Hair follicle dermal papilla cell (primary cell): ENCODE measurements around a stretch of chr19.

GRCh38 chr19:3953948-3954706, 16.8 kb downstream of the DAPK3 start:
- CAGE, long polyA plus RNA: no peak

DNA sequence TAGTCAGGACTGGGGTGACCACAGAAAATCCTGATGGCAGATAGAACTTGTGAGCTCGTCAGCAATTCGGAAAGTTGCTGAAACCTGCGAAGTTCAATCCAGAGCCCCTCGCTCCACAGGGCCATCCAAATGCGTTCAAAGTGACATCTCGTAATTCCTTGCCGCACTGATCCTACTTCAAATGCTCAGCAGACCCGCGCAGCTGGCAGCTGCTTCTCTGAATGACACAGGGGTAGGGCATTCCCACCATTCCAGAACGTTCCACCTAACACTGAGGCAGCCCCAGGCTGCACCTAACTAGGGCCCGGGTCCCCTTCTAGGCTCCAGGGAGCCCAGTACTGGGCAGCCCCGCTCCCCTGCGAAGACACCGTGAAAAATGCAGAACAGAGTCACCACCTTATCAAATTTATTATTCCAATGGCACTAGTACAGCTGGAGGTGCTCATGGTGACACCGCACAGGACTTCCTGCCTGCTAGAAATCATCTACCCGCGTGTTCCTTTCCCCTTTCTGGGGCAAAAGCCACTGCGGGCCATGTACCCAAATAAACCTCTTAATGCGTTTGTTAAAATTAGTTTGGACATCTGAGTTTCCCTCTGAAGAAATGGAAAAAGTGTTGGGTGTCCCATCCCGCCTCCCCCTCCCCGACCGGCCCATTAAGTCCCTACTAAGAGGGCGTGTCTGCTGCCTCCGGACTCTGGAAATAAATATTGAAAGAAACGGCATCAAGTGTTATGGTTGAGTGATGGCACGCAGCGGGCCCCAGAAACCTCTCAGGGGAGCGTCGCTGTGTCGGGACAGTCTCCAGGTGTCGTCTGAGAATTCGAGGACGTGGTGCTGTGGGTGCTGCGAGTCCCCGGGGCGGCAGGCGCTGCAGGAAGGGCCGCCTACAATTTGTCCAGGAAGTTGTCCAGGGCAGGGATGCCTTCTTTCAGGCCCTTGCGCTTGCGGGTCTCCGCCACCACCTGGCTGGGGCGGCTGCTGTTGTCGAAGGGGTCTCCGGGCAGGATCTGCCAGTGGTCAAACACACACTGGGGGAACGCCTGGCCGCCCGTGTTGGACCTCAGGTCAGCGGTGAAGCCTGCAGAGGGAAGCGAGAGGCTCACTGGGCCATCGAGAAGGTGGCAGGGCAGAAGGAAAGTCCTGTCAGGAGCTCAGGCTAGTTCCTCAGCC, 5.2 kb upstream of the DAPK3 start:
- CAGE, long polyA plus RNA: no peak

DNA sequence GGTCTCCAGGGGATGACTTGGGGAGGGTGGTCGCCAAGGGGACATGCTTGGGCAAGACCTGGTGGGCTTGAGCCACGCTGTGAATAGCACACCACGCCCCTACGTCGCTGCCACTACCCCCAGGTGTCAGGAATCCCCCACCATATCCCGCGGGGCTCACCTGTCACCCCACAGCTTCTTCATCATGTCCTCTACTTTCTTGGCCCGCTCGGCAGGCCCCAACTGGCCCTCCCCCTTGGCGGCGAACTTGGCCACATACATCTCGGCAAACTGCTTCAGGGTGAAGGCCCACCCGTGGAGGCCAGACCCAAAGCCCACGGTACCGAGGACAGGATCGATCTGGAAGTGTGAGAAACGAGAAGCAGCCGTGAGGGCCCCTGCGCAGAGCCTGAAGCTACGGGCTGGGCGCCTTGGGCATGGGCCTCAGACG, 3.2 kb downstream of the EEF2 start:
- CAGE, long polyA plus RNA: no peak

DNA sequence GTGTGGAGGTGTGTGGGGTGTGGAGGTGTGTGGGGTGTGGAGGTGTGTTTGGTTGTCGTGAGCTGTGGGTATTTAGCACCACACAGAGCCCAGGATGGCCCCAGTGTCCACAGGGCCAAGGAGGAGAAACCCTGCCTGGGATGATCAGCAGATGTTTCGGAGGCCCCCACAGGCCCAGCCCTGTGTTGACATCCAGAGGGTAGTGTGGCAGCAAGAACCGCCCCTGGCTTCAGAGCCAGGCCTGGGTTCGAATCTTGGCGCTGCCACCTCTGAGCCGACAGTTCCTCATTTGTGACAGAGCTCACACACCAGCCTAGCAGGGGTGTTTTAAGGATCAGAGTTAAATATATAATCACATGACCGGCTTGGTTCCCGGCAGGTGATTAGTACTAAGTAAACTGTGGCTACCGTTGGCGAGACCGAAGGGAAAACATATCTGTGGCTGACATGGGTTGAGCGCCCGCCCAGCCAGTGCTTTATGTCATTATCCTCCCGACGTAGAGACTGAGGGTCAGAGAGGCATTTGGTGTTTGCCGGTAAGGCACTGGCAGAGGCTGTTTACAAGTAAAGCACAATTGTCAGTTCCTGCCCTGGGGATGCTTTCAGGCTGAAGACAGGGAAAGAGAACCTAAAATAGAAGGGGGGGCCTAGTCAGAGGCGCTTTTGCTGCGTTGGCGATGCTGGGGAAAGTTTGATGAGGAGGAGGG, 4.6 kb downstream of the PIAS4 start:
- CAGE, long polyA plus RNA: no peak

DNA sequence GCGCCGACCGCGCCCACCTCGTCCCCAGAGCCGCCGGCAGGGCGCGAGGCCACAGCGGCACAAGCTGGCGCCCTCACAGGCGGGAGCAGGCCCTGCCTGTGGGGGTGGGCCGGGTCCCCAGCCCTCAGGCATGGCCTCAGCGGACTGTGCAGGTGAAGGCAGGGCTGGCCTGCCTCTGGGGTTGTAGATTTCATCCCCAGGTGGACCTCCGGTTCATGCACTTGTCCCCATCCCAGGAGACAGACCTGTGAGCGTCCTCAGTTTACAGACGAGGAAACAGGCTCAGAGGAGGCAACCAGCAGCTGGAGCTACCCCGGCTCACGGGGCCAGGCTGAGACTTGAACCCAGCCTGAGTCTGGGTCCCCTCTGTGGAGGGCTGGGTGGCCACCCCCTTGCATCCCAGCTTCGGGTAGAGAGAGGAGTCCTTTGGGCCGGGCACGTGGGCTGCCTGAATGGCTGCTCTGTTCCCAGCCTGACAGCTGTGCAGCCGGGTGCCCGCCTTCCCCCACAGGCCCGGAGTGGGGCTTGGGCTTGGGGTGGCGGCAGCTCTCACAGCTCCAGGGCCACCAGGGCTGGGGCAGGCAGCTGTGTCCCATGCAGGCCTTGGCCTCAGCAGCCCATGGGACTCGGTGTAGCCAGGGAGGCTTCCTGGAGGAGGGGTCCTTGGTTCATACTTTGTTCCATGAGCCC, 26.8 kb downstream of the PIAS4 start:
- CAGE, long polyA plus RNA: no peak

- CAGE, long polyA plus RNA: no peak
Observed at GRCh38 chr19:4046096-4046939, 20.4 kb downstream of the ZBTB7A start.

- CAGE, long polyA plus RNA: no peak
Observed at GRCh38 chr19:4051058-4052060, 15.3 kb downstream of the ZBTB7A start.

- CAGE, long polyA plus RNA: no peak
Observed at GRCh38 chr19:4059324-4060360, 7.1 kb downstream of the ZBTB7A start.

DNA sequence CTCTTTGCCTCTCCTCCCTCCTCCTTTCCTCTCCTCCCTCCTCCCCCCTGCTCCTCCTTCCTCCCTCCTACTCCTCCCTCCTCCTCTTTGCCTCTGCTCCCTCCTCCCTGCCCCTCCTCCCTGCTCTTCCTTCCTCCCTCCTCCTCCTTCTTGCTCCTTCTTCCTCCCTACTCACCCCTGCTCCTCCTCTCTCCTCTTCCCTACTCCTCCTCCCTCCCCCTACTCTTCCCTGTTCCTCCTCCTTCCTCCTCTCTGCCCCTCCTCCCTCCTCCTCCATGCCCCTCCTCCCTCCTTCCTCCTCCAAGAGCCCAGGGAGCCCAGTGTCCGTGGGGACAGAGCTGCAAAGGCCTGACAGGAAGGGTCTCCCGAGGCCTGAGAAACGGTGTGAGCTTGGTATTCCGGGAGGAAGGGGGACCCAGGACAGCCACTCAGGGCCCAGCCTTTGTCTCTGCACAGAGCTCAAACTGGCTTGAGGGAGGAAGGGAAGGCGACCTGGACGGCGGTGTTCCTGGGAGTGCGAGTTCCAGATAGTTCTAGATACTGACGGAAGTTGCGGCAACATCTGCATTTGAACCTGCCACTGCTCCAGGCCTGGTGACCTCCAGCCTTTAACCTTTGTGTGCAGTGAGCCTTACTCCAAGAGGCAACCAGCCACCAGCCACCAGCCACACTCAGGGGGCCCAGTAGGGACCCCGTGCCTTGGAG, 15.2 kb upstream of the ZBTB7A start:
- CAGE, long polyA plus RNA: no peak

- CAGE, long polyA plus RNA: no peak
Observed at GRCh38 chr19:4086232-4086993, 19.7 kb upstream of the ZBTB7A start.

- CAGE, long polyA plus RNA: no peak
Observed at GRCh38 chr19:4095009-4095674, 28.4 kb upstream of the ZBTB7A start.

GRCh38 chr19:4098996-4099553, 24.8 kb downstream of the MAP2K2 start:
- CAGE, long polyA plus RNA: no peak

DNA sequence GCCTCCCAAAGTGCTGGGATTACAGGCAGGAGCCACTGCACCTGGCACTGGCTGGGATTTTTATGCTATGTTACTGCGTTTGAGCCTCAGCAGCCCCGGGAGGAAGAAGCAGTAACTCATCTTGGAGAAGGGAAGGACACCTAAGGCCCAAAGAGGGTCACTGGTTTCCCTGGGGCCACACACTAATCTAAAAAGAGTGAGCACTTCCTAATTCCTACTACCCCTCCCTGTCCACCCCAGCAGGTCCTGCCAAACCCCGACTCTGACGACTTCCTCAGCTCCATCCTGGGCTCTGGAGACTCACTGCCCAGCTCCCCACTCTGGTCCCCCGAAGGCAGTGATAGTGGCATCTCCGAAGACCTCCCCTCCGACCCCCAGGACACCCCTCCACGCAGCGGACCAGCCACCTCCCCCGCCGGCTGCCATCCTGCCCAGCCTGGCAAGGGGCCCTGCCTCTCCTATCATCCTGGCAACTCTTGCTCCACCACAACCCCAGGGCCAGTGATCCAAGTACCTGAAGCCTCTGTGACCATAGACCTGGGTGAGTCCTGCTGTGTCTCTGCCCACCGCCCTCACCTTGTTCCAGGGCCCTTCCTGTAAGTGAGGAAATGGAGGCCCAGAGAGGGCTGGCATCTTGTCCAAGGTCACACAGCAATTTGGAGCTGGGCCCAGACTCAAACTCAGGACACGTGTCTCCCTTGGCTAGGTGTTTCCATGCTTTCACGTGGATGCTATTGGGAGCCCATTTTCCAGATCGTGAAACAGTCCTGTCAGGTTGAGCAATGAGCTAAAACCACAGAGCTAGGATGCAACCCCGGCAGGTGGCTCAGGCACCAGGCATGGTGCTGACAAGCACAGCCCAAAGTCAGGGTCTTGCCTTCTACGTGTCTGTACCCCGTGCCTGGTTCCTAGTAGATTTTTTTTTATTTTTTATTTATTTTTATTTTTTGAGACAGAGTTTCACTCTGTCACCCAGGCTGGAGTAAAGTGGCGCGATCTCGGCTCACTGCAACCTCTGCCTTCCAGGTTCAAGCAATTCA, 3.6 kb downstream of the CREB3L3 start:
- CAGE, long polyA plus RNA: no peak

GRCh38 chr19:4173164-4173821, 9.1 kb downstream of the SIRT6 start:
- CAGE, long polyA plus RNA: no peak

DNA sequence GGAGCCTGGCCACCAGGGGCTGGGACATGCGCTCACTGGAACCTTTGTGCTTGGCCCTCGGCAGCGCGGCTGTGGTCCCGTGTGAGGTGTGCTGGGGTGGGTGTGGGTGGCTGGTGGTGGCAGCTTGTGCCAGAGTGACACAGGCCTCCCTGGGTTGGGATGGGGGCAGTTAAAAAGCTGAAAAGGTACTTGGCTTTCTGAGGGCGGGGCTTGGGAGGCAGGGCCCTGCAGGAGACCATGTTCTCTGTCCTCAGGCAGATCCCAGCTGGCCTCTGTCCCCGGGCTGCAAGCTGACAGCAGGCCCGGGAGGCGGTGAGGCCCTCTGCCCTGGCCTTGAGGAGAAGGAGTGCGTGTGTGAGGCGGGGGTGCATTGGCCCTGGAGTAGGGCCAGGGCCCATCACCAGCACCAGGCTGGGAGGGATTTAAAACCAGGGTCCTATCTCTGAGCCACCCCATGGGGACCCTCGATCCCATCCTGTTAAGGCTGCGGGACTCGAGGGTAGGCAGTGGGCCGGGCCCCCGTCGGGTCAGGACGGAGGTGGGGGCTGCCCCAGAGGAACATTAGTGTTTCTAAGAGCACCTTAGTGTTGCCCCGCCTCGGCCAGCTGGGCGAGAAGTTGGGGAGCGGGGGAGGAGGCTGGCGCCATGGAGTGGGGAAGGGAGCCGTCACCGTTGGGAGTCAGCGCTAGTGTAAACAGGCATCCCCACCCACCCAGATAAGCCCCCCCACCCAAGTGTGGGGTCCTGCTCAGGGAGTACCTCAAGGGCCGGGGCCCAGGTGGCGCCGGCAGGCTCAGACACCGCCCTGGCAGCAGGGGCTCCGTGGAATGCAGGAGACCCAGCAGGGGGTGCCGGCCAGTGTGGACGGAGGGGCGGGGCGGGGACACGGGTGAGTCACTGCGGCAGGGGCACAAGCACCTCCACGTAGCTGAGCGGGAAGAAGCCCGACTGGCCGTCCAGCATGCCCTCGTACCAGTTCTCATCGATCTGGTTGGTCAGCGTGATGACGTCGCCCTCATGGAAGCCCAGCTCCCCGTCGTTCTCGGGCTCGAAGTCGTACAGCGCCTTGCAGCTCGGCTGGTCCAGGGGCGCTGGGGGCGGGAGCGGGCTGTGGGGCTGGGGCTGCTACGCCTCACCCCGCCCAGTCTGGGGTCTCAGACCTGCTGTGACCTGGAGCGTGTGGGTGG, 17.7 kb downstream of the MPND start:
- CAGE, long polyA plus RNA: no peak

- CAGE, long polyA plus RNA: no peak
Observed at GRCh38 chr19:4361893-4362914, 18.8 kb downstream of the MPND start.

GRCh38 chr19:4369888-4370356, 26.6 kb downstream of the MPND start:
- CAGE, long polyA plus RNA: no peak

DNA sequence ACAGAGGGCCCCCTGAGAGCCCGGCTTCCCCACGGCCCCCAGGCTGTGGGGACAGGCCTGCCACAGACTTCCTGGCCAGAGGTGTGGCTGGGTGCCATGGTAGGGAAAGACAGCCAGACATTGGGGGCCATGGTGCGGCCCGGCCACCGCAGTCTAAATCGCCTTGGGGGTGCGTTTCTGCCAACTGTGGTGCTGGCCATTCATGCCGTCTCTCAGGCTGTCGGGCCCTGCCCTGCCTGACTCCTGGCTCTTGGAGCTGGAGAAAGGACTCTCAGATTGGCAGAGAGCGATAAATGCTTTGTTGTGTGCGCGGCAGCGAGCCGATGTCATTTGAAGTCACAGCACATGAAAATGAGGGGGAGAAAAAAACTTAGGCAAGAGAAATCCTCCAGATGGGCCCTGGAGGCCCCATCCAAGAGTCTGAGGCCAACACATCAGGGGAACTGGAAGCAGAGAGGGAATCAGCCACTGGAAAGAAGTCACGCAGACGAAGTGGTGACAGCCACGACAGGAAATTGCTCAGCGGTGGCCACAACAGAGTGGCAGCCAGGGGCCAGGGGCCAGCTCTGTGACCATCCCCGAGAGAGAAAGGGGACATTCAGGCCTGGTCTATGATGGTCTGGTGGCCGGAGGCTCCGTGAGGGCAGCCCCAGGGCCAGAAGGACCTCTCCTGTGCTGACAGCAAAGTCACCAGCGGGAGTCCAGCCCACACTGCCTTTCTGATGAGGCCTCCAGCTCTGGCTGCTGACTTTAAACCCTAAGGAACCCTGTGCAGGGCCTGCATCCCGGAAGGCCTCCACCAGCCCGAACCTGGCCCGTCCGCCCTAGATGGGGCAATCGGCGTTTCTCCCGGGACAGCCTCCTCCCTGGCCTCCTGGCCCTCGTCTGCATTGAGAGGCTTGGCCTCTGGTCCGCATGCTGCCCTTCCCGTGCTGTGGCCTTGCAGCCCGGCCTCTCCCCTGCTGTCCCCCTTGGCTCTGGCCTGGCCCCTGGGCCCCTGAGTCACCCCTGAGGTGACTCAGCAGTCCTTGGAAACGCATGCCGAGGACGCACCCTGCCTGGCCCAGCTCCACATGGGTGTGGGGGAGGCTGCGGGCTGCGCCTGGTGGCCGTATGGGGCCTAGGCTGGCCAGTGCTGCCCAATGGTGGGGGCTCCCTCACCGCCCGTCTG, 26.2 kb downstream of the SH3GL1 start:
- CAGE, long polyA plus RNA: no peak

GRCh38 chr19:4389391-4389982, 10.9 kb downstream of the SH3GL1 start:
- CAGE, long polyA plus RNA: no peak

DNA sequence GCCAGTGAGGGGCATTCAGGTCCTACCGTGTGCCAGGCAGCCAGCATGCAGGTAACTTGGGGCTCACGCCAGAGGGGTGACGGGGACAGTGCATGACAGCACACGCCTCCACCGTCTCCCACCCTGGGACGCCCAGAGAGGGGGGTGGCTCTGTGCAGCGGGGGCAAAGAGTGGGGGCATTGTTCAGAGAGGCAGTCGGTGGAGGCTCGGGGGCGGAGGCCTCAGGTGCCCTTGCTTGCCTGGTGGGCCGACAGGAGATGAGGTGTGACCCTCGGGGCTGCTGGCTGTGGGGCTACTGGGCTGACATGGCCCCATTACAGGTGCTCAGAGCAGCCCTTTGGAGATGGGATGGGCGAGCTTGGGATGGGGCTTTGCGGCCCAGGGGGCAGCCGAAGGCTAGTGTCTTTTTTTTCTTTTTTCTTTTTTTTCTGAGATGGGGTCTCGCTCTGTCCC, 18.4 kb downstream of the PLIN4 start:
- CAGE, long polyA plus RNA: no peak